H1 (cell line): Measurements from ENCODE around the genes LRRC10, PTPRR and TSPAN8.

GRCh38 chr12:69610193-69610392 is 614 bp downstream of the LRRC10 start:
- RRBS: 93% methylated on average over 7 of the region's 9 CpGs
CAGE:
- cytosol, long polyA plus RNA: no peak
- long polyA plus RNA: no peak
- nucleus, long polyA plus RNA: no peak

DNA sequence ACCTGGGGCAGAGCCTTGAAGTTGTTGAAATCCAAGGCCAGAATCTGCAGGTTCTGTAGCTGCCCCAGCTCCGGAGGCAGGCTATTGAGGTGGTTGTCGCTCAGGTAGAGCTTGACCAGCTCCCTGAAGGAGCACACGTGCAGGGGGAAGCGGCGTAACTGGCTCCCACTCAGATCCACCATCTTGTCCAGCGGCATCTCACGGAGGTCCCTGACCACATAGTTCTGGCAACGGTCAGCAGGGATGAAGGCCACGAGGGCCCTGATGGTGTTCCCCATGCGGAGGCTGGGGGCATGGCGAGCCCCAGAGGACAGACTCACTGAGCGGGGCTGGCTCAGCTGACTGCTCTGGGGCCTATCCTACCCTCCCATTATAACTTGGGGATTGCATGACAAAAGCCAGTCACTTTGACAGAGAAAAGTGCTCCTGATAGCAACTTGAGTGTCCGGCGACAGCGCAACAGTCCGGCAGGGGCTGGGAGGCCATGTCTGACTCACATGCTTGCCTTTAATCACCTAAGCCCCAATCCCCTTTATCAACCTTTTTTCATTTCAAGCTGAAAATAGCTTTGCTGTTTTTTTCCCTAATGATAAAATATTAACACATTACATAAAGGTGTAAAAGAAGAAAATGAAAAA is at the start of gene LRRC10:
LRRC10 (minus strand) TSS at position 347 of the 638 bp plus-strand sequence.
- RRBS: no CpG with 5 or more reads among the region's 16 CpGs
CAGE:
- cytosol, long polyA plus RNA: no peak
- long polyA plus RNA: no peak
- nucleus, long polyA plus RNA: no peak

GRCh38 chr12:69613223-69613724 is 2.6 kb upstream of the LRRC10 start:
- RRBS: no CpG with 5 or more reads among the region's 5 CpGs
CAGE:
- cytosol, long polyA plus RNA: no peak
- long polyA plus RNA: no peak
- nucleus, long polyA plus RNA: no peak

- RRBS: no CpG with 5 or more reads among the region's 4 CpGs
CAGE:
- cytosol, long polyA plus RNA: no peak
- long polyA plus RNA: no peak
- nucleus, long polyA plus RNA: no peak
Observed at GRCh38 chr12:69810718-69811271, 14.2 kb upstream of the MYRFL start.

DNA sequence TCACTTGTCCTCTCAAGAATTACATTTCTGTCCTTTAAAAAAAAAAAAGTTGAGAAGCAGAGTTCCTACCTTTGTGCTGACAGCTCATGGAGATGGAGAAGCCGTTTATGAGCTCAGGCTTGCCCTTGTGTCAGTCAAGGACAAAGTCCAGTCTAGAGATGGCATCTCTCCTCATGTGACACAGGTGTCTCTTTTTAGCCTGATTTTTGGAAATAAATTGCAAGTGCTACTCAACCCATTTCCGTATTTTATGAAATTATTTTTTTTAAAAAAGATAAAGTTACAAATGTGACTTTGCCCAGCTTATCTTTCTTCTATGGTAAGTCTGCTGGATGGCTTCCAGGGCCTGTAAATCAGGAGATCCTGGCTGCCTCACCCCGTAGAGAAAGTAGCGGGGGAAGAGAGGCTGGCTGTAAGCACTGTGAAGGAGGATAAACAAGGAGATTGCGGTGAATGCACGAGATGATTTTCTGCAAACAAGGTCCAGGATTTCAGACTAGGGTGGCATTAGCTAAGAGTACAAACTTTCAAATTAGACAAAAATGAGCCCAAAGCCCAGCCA is 169.7 kb downstream of the MYRFL start:
- RRBS: no CpG with 5 or more reads among the region's 6 CpGs
CAGE:
- cytosol, long polyA plus RNA: no peak
- long polyA plus RNA: no peak
- nucleus, long polyA plus RNA: no peak

- RRBS: no CpG with 5 or more reads among the region's 7 CpGs
CAGE:
- cytosol, long polyA plus RNA: no peak
- long polyA plus RNA: no peak
- nucleus, long polyA plus RNA: no peak
Observed at GRCh38 chr12:70543341-70543846, 93.8 kb downstream of the PTPRB start.

DNA sequence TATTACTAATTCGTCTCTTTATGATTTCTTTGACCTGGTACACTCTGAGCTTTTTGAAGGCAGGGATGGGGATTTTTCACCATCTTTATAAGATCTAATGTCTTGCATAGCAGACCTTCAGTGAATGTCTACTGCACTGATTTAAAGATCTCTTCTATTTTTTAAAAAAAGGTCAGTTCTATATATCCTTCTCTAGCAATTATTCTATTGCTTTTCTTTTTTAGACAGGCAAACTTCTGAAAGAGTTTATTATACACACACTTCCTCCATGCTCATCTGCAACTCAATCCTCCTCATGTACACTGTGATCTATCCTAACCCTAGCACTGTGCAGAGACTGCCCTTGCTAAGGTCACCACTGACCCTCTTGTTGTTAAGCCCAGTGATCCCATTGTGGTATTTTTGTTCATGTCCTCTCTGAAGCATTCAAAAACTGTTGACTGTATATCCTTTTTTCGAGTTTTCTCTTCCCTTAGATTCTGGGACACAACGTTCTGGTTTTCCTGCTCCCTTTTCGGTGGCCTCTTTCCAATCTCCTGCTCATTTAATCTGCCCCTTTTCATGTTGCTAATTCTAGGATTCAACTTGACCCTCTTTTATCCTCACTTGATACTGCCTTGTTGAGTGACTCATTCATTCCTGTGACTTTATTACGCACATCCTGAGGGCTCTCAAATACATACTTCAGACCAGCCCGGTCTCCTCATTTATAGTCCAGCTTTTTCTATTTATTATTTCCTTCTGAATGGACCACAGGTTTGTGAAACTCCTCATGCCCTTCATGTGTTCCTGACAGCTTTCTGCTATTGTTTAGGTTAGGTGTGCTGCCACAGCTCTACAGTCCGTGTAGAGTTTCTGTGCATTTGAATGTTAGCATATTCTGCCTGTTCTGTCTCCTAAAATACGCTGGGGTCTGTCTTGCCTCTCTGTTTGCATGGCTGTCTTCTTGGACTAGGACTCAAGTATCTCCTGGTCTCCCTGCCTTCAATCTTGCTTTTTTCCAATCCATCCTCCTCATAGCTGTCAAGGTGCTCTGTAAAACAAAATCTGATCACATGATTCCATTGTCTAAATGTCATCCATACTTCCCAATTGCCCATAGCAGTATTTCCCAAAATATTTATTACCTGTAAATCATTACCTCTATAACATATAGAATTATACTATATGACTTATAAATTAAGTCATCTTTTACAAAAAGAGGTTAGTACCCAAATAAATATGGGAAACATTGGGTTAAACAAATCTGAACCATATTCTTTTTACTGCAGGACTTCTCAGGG is 54.1 kb upstream of the PTPRB start:
- RRBS: no CpG with 5 or more reads among the region's 8 CpGs
CAGE:
- cytosol, long polyA plus RNA: no peak
- long polyA plus RNA: no peak
- nucleus, long polyA plus RNA: no peak

- RRBS: 0% methylated on average over 1 of the region's 37 CpGs
CAGE:
- cytosol, long polyA plus RNA: no peak
- long polyA plus RNA: no peak
- nucleus, long polyA plus RNA: no peak
Observed at GRCh38 chr12:70920175-70921114, at the start of gene PTPRR. TSS of gene PTPRR (minus strand) at chr12:70920738.

GRCh38 chr12:71157517-71158228 is at the start of gene TSPAN8:
TSS of gene TSPAN8 (minus strand) at chr12:71157999.
- RRBS: no CpG with 5 or more reads among the region's 7 CpGs
CAGE:
- cytosol, long polyA plus RNA: no peak
- long polyA plus RNA: no peak
- nucleus, long polyA plus RNA: no peak

DNA sequence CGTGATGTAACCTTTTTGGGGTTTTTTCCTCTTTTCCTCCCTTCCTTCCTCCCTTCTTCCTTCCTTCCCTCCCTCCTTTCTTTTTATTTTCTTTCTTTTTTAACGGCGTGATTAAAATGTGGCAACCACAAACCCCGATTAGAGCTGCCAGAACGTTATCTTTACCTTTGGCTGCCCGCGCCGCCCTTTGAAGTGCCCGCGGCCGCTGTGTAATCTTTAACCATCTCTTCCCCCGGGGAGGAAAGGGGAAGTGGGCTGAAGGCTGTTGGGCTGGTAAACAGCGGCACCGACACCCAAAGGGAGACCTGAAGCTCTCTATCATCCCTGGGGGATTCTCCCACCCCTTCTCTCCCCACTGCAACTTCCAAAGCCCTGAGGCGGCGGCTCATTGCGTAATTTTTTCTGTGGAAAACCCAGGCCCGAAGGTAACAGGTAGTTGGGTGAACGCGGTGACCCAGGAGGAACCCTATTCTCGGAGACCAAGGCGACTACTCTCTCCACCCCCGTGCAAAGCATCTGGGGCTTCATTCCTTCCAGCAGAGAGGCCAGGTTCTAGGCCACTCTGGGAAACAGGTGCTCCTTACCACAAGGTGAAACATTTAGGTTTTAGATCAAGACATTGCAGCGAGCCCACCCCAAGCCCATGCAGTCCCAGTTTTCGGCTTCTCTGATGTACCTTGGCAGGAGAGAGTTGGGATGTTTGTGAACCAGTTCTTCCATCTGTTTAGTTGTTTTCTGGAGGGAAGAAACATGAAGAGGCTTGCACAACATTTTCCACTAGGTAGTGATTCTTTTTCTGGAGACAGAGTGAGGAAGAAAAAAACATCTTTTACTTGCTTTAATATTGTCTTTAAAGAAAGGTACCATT is 1.4 kb downstream of the LGR5 start:
- RRBS: no CpG with 5 or more reads among the region's 25 CpGs
CAGE:
- cytosol, long polyA plus RNA: no peak
- long polyA plus RNA: no peak
- nucleus, long polyA plus RNA: no peak

- RRBS: no CpG with 5 or more reads among the region's 6 CpGs
CAGE:
- cytosol, long polyA plus RNA: no peak
- long polyA plus RNA: no peak
- nucleus, long polyA plus RNA: no peak
Observed at GRCh38 chr12:71778312-71779123, 23.9 kb downstream of the RAB21 start.

- RRBS: no CpG with 5 or more reads among the region's 24 CpGs
CAGE:
- cytosol, long polyA plus RNA: no peak
- long polyA plus RNA: no peak
- nucleus, long polyA plus RNA: no peak
Observed at GRCh38 chr12:71840101-71840878, 731 bp downstream of the TBC1D15 start.

CAGE:
- cytosol, long polyA plus RNA: no peak
- long polyA plus RNA: no peak
- nucleus, long polyA plus RNA: no peak
Observed at GRCh38 chr12:71848146-71848556, 8.6 kb downstream of the TBC1D15 start.

DNA sequence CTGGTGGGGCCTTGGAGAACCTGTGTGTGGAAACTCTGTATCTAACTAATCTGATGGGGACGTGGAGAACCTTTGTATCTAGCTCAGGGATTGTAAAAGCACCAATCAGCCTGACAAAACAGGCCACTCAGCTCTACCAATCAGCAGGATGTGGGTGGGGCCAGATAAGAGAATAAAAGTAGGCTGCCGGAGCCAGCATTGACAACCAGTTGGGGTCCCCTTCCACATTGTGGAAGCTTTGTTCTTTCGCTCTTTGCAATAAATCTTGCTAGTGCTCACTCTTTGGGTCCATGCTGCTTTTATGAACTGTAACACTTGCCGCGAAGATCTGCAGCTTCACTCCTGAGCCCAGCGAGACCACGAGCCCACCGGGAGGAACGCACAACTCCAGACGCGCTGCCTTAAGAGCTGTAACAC is 86.3 kb upstream of the TRHDE start:
- RRBS: no CpG with 5 or more reads among the region's 11 CpGs
CAGE:
- cytosol, long polyA plus RNA: no peak
- long polyA plus RNA: no peak
- nucleus, long polyA plus RNA: no peak

DNA sequence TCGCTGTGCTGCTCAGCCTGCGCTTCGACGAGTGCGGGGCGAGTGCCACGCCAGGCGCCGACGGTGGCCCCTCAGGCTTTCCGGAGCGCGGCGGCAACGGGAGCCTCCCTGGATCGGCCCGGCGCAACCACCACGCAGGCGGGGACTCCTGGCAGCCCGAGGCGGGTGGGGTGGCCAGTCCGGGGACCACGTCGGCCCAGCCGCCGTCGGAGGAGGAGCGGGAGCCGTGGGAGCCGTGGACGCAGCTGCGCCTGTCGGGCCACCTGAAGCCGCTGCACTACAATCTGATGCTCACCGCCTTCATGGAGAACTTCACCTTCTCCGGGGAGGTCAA is 745 bp downstream of the TRHDE start:
- RRBS: 1% methylated on average over 13 of the region's 37 CpGs
CAGE:
- cytosol, long polyA plus RNA: no peak
- long polyA plus RNA: no peak
- nucleus, long polyA plus RNA: no peak

- RRBS: no CpG with 5 or more reads among the region's 2 CpGs
CAGE:
- cytosol, long polyA plus RNA: no peak
- long polyA plus RNA: no peak
- nucleus, long polyA plus RNA: no peak
Observed at GRCh38 chr12:72747586-72748056, 475.5 kb downstream of the TRHDE start.

GRCh38 chr12:74539507-74540011 is 1.9 kb downstream of the ATXN7L3B start:
- RRBS: no CpG with 5 or more reads among the region's 7 CpGs
CAGE:
- cytosol, long polyA plus RNA: no peak
- long polyA plus RNA: no peak
- nucleus, long polyA plus RNA: no peak

GRCh38 chr12:74953425-74953896 is 256.2 kb downstream of the KCNC2 start:
- RRBS: no CpG with 5 or more reads among the region's 2 CpGs
CAGE:
- cytosol, long polyA plus RNA: no peak
- long polyA plus RNA: no peak
- nucleus, long polyA plus RNA: no peak

CAGE:
- cytosol, long polyA plus RNA: no peak
- long polyA plus RNA: no peak
- nucleus, long polyA plus RNA: no peak
Observed at GRCh38 chr12:75472180-75472532, 8.4 kb upstream of the GLIPR1 start.

GRCh38 chr12:75478523-75479167 is 1.9 kb upstream of the GLIPR1 start:
- RRBS: no CpG with 5 or more reads among the region's 4 CpGs
CAGE:
- cytosol, long polyA plus RNA: no peak
- long polyA plus RNA: no peak
- nucleus, long polyA plus RNA: no peak